SK-N-DZ (cell line): ENCODE measurements around a stretch of chr10.

DNA sequence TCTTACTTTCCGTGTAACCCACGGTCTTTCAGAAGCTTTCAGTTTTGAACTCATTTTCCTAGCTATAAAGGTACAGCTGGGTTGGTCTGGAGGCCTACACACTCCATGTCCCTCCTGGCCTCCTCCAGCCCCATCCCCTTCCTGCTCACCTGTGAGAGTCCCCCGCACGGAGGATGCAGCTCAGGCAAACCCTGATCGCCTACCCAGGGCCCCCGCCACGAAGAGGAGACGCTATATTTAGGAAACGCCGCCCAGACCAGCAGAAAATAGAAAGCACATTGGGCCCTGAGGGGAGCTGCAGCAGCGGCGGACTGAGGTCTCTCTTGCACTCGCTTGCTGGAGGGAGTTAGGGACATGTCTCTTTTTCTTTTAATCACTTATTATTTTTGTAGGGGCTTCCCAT lies 4.8 kb downstream of the EMX2 start:
RAMPAGE:
- cytosol, long total RNA = no peak
- nucleus, long total RNA = no peak

RAMPAGE:
- cytosol, long total RNA = no peak
- nucleus, long total RNA = no peak
These were observed 69.7 kb downstream of the FAM204A start for GRCh38 chr10:118272266-118272971.

DNA sequence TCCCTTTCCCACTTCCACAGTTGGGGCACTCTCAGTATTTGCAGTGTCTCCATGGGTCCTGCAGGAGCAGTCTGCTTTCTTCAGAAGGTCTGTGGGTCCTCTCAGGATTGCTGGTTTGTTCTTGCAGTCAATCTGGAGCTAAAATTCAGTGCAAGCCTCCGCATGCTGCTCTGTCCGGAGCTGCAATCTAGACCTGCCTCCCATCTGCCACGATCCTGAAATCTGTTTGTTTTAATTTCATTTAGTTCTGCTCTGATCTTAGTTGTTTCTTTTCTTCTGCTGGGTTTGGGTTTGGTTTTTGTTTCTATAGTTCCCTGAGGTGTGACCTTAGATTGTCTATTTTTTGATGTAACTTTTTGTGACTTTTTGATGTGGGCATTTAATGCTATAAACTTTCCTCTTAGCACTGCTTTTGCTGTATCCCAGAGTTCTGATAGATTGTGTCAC lies 63.9 kb upstream of the PRLHR start:
RAMPAGE:
- cytosol, long total RNA = no peak
- nucleus, long total RNA = no peak

DNA sequence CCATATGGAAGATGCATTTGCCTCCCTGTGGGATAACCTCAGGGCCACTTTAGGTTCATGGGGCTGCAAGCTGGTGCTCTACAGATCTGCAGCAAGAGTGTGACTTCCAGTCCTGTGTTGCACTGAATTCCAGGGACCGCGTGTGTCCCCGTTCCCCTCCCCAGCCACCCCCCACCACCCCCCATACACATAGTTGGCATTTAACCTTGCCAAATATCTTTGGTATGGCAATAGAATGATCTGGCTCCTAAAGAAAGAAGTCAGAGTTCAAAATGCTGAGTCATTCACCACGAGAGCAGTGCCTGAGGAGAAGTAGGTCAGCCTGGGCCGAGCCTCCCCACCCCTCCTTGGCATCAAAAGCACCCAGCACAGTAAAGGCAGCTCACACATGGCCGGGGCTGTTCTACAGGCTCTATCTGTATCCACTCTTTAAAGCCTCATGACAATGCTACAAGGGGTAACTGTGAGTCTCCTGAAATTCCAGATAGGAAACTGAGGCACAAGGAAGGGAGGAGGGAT lies 70.5 kb upstream of the NANOS1 start:
RAMPAGE:
- cytosol, long total RNA = no peak
- nucleus, long total RNA = no peak

RAMPAGE:
- cytosol, long total RNA = no peak
- nucleus, long total RNA = no peak
These were observed 22.8 kb upstream of the NANOS1 start for GRCh38 chr10:119006728-119007083.

DNA sequence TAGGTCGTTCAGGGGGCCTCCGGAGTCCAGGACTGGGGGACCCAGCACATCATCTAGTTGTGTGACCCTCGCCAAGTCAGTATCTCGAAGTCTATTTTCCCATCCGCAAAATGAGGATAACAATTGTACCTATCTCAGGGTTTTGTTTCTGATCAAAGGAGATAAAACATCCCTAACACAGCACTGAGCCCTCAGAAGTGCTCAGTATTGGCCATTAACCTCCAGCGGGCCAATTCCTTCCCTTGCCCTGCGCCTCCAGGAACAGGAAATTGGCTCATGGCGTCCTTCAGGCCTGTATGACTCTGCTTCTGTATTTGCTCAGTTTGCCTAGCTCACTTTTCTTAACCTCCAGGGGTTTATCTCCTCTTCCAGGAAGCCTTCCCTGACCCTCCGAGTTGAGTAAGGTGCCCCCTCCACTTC lies 897 bp upstream of the SFXN4 start:
RAMPAGE:
- cytosol, long total RNA = no peak
- nucleus, long total RNA = no peak

DNA sequence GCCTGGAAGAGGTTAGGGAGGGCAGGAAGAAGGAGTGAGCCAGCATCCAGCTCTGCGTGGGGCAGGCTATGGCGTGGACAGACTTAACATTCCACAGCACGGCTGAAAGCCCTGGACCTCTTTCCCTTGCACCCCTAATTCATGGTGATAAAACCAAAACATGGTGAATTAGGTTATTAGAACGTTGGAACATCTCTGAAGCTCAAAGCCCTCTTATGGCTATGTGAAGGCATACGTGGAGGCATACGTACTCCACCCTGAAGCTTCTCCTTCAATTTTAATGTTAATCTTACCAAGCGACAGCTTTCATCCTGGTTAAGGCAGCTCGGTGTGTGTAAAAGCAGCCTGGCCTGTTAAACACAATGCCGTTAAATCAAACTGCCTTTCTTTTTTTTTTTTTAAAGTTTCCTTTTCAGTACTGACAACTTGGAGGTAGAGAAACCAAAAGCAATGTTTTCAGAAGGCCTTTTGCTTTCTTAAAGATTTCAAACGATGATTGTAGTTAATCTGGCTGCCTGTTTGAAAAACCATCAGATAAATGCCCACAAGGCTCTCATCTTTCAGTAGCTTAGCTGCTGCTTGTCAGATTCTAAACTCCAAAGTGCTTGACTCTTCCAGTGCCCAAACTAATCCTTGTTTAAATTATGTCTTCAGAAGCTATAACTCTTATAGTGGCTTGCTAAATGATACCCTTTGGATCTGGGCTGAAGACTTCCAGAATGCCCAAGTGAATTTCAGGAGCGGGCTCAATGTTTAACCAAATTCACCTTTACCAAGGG lies 4.6 kb downstream of the GRK5 start:
RAMPAGE:
- cytosol, long total RNA = no peak
- nucleus, long total RNA = no peak

GRCh38 chr10:119242197-119243051 lies 35.1 kb downstream of the GRK5 start:
RAMPAGE:
- cytosol, long total RNA = no peak
- nucleus, long total RNA = no peak

RAMPAGE:
- cytosol, long total RNA = no peak
- nucleus, long total RNA = no peak
These were observed 79.6 kb downstream of the GRK5 start for GRCh38 chr10:119286960-119287288.

GRCh38 chr10:119288304-119289161 lies 81.2 kb downstream of the GRK5 start:
RAMPAGE:
- cytosol, long total RNA = no peak
- nucleus, long total RNA = no peak

GRCh38 chr10:119328292-119328922 lies 121.0 kb downstream of the GRK5 start:
RAMPAGE:
- cytosol, long total RNA = no peak
- nucleus, long total RNA = no peak

GRCh38 chr10:119330877-119331845 lies 123.8 kb downstream of the GRK5 start:
RAMPAGE:
- cytosol, long total RNA = no peak
- nucleus, long total RNA = no peak

DNA sequence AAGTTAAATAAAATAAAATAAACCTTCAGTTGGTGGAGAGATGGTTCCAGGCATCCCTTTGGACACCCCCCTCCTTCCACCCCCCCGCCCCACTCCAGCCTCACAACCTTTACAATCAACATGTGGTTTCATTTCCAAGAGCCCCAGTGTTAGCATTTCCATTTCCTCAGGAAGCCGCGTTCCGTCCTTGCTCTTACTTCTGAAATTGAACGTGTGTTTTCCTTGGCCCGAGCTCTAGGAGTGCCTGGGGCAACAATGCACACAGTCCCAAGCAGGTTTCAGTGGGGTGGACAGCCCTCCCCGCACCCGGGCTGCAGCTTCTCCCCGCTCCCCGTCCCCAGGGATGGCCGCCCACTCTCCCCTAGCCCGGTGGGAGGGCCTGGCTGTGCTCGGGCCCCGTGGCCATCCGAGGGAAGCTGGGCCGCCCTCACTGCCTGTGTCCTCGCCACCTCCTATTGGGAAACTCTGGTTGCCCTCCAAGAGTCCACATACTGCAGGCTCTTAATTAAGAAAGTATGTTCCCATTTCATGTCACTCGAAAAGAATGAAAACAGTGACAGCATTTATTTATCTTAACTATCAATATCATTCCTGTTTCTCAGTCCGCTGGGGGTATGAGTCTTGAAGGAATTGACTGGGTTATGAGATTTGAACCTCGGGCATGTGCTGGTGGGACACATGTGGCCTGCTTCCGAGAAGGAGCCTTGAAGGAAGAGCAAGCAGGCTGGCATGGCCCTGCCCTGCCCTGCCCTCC lies 163.7 kb downstream of the GRK5 start:
RAMPAGE:
- cytosol, long total RNA = no peak
- nucleus, long total RNA = no peak

DNA sequence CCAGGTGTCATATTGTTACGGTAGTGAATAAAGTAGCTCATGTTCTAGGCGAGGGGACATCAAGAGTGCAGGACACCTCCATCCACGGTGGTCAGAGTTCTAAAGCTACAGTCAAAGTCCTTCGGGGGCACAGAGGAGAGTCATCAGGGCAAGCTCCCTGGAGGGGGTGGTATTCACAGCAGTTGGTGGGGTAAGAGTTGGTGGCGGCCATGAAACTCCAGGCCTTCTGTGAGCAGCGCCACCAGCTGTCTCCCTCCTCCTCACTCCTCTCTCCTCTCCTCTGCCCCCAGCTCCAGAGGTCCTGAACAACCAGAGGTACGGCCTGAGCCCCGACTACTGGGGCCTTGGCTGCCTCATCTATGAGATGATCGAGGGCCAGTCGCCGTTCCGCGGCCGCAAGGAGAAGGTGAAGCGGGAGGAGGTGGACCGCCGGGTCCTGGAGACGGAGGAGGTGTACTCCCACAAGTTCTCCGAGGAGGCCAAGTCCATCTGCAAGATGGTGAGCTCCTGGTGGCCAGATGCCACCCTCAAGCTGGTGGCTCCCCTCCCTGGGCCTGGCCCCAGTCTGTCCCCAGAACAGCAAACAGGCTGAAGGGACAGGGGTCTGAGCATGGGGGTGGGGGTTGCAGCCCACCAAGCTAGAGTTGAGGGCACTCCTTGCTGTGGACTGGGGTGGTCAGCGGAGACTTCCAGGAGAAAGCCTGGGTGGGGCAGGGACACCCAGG lies 99.1 kb downstream of the RGS10 start:
RAMPAGE:
- cytosol, long total RNA = no peak
- nucleus, long total RNA = no peak

RAMPAGE:
- cytosol, long total RNA = no peak
- nucleus, long total RNA = no peak
These were observed 11.2 kb downstream of the TIAL1 start for GRCh38 chr10:119585260-119586365.

GRCh38 chr10:119704367-119705026 lies 21.4 kb upstream of the INPP5F start:
RAMPAGE:
- cytosol, long total RNA = no peak
- nucleus, long total RNA = no peak

GRCh38 chr10:119743170-119743879 lies 17.5 kb downstream of the INPP5F start:
RAMPAGE:
- cytosol, long total RNA = no peak
- nucleus, long total RNA = no peak

DNA sequence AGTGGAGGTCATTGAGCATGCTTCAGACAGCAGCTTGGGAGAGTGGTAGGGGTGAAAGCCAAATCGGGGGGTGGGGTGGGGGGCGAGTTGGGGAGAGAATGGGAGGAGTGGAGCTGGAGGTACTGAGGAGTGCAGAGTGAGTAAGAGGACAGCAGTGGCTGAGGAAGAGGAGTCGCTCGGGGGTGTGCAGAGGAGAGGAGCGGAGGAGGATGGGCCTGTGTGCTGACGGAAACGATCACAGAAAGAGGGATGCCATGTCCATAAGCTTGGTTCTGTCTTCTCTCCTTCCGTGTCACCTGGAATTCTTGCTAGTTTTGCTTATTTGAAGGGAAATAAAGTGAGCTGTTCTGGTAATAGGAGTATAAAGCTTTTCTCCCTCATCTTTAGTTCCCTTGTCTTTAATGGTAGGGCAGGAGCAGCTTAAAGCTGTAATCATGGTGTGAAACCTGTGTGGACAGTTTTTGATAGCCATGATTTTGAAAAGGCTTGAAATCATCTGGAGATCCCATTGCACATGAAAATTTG lies 64.2 kb downstream of the INPP5F start:
RAMPAGE:
- cytosol, long total RNA = no peak
- nucleus, long total RNA = no peak

GRCh38 chr10:119814242-119814760 lies 58.3 kb downstream of the MCMBP start:
RAMPAGE:
- cytosol, long total RNA = no peak
- nucleus, long total RNA = no peak

RAMPAGE:
- cytosol, long total RNA = no peak
- nucleus, long total RNA = no peak
These were observed 23.2 kb downstream of the MCMBP start for GRCh38 chr10:119849333-119849879.